SP-49 (cell line): ENCODE results near the genes PHLDA2, OR51D1 and OR51M1.

GRCh38 chr11:2909257-2909938 lies 7.3 kb downstream of the SLC22A18 start:
- PRO-cap, result no peak

DNA sequence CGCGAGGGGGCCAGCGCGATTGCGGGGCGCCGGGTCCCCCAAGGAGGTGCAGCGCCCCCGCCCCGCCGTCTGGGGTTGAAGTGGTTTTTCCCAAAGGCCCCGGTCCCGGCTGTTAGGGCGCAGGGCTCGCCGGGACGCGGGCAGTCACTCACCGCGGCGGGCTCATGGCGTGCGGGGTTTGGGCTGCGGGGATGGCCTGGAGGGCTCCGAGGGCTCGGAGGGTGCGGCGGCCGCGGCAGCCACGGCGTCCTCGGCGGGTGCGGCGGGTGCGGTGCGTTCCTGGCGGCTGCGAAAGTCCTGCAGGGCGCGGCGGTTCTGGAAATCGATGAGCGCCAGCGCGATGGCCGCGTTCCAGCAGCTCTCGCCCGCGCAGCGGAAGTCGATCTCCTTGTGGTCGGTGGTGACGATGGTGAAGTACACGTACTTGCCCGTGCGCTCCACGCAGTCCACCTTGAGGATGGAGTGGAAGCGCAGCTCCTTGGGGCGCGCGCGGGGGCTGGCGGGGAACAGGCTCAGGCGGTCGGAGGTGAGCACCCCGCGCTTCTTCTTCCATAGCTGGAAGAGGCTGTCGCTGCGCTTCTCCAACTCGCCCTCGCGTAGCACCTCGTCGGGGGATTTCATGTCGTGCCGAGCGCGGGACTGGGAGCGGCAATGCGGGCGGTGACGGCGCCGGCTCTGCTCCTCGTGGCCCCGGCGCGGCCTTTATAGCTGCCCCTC lies at the start of gene PHLDA2:
Gene PHLDA2 (minus strand): TSS at position 677 of the 717 bp plus-strand sequence.
- PRO-cap, result unidirectional peak, minus-strand start at position 677 of the sequence

GRCh38 chr11:2992641-2993300 lies 642 bp upstream of the NAP1L4 start:
- PRO-cap, result unidirectional peak, minus-strand start at chr11:2992750; unidirectional peak, minus-strand start at chr11:2993154

- PRO-cap, result no peak
Observed at GRCh38 chr11:3148270-3148763, 16.8 kb downstream of the OSBPL5 start.

GRCh38 chr11:3154115-3154673 lies 10.9 kb downstream of the OSBPL5 start:
- PRO-cap, result no peak

- PRO-cap, result no peak
Observed at GRCh38 chr11:3155994-3157161, 8.7 kb downstream of the OSBPL5 start.

- PRO-cap, result no peak
Observed at GRCh38 chr11:3511374-3511930, 130.3 kb downstream of the ART5 start.

- PRO-cap, result no peak
Observed at GRCh38 chr11:3511931-3512723, 129.7 kb downstream of the ART5 start.

GRCh38 chr11:3514337-3515219 lies 127.2 kb downstream of the ART5 start:
- PRO-cap, result no peak

- PRO-cap, result no peak
Observed at GRCh38 chr11:3626145-3626656, 15.6 kb downstream of the ART5 start.

GRCh38 chr11:3664670-3665084 lies 6.5 kb downstream of the CHRNA10 start:
- PRO-cap, result no peak

DNA sequence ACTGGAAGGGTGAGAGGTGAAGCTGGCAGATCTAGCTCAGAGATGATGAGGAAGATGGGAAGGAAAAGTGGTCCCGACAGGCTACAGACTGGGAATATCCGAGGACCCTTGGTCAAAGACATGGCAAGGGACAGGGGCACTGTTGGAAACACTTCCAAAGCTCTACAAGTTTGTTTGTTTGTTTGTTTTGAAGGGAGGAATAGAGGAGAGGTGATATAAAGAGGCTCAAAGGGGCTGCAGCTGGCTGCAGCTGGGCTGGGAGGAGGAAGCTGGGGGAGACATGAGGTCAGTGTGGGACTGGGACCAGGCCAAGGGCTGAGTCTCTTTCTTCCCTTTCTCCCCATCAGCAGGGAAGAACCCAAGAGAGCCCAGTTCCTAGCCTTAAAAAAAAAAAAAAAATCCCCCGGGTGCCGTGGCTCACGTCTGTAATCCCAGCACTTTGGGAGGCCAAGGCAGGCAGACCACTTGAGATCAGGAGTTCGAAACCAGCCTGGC lies 5.0 kb downstream of the RHOG start:
- PRO-cap, result no peak

DNA sequence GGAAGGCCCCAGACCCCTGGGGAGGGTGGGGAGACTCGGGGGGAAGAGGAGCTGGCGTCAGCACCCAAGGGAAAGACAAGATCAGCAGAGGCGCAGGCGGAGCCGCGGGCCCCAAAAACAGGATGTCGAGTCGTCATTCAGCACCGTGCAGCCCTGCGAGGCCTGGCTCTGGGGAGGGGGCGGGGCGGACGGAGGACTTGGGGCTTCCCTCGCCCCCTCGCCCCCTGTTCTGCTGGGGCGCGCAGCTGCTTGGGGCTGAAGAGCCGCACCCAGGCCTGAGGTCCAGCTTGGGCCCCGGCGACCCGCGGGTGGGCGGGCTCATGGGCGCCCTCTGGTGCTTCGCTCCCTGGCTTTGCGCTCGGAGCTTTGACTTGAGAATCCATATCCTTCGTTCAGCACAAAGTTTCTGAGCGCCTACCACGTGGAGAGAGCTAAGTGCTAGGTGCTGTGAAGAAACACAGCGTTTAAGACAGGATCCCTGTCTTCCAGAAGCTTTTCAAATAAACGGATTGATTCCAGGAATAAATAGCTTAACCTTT lies 716 bp upstream of the RHOG start:
- PRO-cap, result bidirectional peak, plus-strand start at position 165 of the sequence, minus-strand start at position 86 of the sequence; unidirectional peak, minus-strand start at position 234 of the sequence

GRCh38 chr11:3855271-3855509 lies 274 bp upstream of the STIM1 start:
- PRO-cap, result no peak

DNA sequence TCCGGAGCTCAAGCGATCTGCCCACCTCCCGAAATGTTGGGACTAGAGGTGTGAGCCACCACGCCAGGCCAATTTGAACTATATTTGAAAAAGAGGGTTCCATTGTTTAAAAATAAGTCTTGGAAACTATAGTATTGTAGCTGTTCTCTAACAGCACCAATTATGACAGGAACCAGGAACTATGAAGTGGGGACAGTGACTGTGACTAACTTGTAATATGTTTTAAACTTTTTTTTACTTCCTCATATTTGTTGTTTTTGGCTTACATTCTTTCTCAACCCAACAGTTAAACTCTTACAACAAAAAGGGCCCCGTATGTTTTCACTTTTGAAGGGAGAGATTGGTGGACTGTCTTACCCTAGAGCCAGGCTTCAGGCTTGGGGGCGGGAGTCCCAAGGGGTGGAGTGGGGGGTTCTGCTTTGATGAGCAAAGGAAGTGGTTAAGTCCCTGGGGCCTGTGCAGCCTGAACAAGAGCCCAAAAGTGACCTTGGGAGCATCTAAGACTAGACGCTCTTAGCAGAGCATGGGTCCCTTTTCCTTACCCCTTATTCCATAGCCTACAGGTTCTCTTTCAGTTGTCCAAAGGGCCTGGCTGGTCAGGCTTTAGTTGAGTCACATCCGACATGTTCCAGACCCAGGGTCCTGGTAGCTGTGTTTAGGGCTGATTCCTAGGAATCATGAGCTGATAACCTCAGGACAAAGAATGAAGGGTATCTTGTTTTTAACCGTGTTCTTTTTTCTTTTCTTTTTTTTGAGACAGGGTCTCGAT lies 38.7 kb downstream of the STIM1 start:
- PRO-cap, result no peak

- PRO-cap, result no peak
Observed at GRCh38 chr11:4000668-4001269, 93.8 kb upstream of the RRM1 start.

- PRO-cap, result no peak
Observed at GRCh38 chr11:4610203-4610572, 2.2 kb upstream of the TRIM68 start.

- PRO-cap, result no peak
Observed at GRCh38 chr11:4637105-4637619, at the start of gene OR51D1. Gene OR51D1 (plus strand): TSS chr11:4637477.

GRCh38 chr11:5247917-5249031 lies 1.4 kb downstream of the HBG1 start:
- PRO-cap, result no peak

DNA sequence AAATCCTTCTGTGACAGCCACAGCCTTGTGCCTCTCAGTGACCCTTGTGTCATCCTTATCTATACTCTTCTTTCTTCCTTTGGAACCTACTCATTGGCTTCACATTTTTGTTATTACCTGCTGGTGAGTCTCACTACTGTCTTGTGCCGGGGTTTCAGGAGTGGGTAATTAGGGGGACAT lies at the start of gene OR51M1:
Gene OR51M1 (plus strand): TSS at position 18 of the 180 bp plus-strand sequence.
- PRO-cap, result no peak